ENCODE results near the gene UTS2.

DNA sequence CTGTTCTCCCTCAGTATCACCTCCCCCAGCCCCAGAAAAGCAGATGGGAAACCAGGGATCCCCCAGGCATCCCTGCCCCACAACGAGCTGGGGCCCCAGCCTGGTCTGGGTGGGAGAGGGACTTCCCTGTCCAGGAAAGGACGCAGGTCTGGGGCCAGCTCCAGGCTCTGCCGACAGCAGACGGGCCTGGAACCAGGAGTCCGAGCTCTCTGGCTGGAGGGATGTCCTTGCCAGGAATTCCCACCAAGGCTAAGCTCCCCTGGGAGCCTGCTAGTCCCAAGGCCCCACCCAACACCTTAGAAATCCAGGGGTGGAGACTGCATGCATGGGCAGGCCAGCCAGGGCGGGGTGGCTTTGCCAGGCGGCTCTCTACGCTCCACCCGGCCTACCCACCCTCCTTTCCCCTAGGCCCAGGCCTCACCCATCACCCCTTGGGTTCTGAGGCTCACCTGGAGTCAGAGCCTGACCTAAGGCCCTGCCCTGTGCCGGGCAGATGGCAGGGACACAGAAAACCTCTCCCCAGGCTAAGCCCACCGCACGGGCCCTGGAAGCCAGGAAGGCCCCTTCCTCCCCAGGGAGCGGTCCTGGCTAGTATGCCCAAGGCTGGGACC is 2.5 kb downstream of the PLEKHG5 start:
- PRO-cap: no peak

DNA sequence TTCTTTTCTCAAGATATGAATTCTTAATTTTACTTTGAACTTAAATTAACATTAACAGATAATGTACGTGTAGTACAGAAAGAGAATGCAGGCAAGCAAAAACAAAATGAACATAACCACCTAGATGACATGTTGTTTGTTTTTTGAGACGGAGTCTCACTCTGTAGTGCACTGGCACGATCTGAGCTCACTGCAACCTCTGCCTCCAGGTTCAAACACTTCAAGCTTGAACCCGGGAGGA is 2.6 kb upstream of the KLHL21 start:
- PRO-cap: no peak

GRCh38 chr1:6619645-6620760 is 4.7 kb upstream of the THAP3 start:
- PRO-cap: no peak

DNA sequence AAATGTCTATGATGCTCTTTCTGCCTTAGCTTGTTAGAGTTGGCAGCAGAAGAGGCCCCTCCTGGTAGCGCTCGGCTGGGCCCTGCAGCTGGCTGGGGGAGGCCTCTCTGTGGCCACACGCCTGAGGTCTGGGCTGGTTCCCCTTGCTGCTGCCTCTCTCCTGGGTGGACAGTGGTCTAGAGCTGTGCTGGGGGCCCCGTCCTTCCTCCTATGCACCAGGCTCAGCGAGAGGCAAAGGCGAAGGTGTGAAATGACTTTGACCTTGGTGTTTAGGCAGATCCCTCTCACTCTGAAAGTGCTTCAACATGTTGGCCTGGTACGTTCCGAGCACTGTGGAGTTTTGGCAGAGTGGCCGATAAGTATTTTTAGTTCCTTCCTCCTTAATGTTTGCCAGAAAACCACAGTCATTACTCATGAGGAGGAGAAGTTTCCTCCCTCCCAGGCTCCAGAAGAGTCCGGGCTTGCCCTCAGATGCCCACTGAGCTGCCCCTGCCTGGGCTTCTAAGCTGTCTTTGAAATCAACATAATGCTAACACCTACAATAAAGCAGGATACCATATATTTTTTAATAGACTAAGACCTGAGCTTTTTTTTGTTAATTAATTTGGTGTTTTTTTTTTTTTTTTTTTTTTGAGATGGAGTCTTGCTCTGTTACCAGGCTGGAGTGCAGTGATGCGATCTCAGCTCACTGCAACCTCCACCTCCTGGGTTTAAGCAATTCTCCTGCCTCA is 41.5 kb upstream of the CAMTA1 start:
- PRO-cap: no peak

DNA sequence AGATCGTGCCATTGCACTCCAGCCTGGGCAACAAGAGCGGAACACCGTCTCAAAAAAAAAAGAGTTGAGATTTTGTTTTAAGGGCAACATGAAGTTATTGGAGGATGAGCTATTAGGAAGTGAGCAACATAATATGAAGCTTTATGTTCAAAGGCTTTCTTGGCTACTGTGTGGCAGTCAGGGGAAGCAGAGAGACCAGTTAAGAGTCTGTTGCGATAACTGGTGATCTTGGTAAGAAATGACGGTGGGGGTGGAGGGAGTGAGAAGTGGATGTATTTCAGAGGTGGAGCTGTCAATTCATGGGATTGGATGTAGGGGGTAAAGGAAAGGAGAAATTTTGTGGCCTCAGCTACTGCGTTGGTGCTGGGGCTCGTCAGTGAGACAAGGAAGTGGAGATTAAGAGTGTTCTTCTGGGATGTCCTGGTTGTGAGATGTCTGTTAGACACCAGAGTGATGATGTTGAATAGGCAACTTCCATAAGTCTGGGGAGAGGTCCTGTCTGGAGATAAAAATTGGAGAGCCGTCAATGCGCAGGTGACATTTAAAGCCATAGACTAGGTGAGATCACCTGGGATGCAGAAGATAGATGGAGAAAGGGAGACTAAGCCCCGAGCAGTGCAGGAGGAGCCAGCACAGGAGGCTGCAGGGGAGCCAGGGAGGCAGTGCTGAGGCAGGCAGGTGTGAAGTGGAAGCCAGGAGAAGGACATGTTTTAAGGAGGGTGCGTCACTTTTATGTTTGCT is 55.1 kb downstream of the CAMTA1 start:
- PRO-cap: no peak

DNA sequence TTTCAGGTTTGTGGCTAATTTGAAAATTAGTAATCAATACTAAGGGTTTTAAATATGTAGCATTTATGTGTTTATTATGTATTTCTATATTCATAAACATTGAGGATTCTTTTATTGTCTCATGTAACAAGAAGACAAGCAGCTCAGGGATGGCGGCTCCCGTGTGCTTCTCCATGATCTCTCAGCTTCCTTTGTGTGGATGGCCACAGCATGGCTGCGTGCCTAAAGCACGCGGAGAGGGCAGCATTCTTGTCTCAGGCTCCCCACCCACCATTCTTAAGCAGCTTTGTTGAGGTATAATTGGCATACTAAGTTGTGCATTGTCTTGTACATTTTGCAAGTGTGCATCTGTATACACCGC is 81.5 kb downstream of the CAMTA1 start:
- PRO-cap: unidirectional peak, minus-strand start at position 197 of the sequence

DNA sequence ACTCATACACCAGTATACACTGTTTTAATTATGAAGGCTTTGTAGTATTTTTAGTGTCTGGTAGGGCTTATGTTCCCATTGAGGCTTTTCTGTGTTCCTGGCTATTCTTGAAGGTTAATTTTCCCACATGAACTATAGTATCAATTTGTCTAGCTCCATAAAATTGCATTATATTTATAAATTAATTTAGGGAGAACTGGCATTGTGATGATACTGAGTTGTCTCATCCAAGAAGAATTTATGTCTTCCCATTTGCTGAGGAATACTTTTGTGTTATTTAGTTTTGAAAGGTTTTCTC is 420.8 kb downstream of the CAMTA1 start:
- PRO-cap: no peak

DNA sequence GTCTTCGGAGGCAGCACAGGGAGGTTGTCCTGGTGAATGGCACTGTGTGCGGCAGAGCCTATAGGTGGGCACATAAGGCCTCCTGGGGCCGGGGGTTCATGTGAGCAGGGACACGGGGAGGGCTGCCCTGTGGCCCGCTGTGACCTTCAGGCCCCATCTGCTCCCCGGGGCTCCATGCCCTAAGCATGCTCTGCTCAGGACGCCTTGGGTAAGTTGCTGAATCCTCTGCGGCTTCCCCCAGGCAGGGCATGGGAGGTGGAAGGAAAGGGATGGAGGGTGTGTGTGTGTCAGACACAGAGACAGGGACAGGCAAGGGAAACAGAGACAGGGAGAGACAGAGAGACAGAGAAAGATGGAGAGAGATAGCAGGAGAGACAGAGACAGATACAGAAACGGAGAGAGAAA is 308.1 kb upstream of the VAMP3 start:
- PRO-cap: no peak

DNA sequence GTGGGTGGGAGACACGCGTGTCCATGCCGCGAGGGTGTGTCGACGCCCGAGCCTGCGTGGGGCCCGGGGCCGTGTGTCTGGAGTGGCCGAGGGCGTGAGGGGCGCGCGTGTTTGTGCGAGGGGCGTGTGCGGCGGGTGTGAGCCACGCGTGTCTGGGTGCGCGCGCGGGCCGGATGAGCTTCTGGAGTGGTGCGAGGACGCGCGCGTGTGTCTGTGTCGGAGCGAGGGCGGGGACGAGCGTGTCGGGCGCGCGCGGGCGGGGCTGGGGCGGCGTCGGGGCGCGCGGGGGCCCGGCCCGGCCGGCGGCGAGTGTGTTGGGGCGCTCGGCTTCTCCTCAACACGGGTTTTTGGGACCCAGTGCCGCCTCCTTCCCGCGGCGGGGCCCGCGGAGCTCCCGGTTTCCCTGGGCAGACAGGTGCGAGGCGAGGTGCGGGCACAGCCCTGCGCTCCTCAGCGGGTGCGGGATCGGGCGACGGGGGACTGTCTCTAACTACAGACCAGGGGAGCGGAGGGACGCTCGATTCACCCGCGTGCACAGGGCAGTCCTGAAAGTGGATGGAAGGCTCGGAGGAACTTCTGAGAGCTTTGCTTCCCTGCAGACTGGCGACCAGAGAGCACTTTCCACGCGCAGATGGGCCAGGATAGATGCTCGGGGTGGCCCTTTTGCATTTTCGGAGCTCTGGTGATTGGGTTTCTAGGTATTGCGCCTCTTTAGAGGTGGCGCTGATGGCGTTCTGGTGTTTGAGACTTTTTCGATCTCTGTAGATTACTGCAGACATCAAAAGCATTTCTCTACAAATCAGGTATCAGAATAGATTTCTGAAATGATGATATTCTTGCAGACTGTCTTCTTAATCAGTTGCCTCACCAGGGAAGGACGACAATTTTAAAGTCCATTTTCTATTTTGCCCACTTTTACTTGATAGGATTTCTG is 65.6 kb upstream of the VAMP3 start:
- PRO-cap: no peak

DNA sequence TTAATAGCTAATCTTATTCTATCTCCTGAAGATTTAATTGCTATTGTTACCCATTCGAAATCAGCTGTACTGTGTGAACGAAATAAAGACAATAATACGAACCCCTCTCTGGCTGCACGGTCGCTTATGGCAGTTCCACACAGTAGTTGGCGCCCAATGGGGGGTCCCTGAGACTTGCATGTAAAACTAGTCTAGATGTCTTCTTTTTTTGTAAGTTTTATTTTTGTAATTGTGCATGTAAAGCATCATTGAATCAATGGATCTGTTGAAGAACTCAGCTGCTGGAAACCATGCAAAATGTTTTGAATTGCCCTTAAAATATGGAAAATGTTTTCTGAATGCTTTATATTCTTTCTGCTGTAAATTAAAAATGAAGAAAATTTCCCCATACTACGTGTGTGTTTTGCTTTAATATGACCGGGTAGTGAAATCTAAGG is 1.8 kb upstream of the VAMP3 start:
- PRO-cap: no peak

- PRO-cap: no peak
Measured at GRCh38 chr1:7852753-7853258, at the start of gene UTS2. TSS of gene UTS2 (minus strand) at chr1:7853065.

GRCh38 chr1:8017533-8017999 is 8.5 kb downstream of the ERRFI1 start:
- PRO-cap: no peak

GRCh38 chr1:8018763-8019932 is 7.0 kb downstream of the ERRFI1 start:
- PRO-cap: no peak

DNA sequence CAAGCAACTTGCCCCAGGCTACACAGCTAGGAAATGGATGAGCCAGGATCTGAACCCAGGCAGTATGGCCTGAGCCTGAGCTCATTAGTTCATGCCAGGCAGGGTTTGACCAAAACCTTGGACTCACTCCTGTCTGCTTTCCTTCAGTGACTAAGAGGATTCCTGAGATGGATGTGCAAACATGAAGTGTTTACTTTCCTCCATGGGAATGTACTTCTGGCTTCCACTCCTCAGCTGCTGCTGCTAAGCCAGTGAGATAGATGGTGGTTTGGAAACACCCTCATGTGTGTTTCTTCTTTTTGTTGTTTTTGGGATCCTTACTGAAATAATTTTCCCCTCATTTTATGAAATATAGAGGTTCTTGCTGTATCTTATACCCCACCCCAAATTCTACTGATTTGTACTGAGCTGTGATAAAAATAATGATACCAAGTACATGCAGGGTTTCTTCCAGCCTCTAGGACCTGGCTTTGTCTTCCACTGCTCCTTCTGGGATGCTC is 35.2 kb upstream of the ERRFI1 start:
- PRO-cap: no peak

DNA sequence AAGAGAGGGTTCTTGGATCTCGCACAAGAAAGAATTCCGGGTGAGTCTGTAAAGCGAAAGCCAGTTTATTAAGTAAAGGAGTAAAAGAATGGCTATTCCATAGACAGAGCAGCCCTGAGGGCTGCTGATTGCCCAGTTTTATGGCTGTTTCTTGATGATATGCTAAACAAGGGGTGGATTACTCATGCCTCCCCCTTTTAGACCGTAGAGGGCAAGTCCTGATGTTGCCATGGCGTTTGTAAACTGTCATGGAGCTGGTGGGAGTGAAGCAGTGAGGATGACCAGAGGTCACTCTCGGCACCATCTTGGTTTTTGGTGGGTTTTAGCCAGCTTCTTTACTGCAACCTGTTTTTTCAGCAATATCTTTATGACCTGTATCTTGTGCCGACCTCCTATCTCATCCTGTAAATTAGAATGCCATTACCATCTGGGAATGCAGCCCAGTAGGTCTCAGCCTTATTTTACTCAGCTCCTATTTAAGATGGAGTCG is 96.6 kb upstream of the ERRFI1 start:
- PRO-cap: no peak

GRCh38 chr1:8169781-8170611 is 143.9 kb upstream of the ERRFI1 start:
- PRO-cap: no peak

GRCh38 chr1:8359775-8360830 is 42.2 kb downstream of the SLC45A1 start:
- PRO-cap: no peak

DNA sequence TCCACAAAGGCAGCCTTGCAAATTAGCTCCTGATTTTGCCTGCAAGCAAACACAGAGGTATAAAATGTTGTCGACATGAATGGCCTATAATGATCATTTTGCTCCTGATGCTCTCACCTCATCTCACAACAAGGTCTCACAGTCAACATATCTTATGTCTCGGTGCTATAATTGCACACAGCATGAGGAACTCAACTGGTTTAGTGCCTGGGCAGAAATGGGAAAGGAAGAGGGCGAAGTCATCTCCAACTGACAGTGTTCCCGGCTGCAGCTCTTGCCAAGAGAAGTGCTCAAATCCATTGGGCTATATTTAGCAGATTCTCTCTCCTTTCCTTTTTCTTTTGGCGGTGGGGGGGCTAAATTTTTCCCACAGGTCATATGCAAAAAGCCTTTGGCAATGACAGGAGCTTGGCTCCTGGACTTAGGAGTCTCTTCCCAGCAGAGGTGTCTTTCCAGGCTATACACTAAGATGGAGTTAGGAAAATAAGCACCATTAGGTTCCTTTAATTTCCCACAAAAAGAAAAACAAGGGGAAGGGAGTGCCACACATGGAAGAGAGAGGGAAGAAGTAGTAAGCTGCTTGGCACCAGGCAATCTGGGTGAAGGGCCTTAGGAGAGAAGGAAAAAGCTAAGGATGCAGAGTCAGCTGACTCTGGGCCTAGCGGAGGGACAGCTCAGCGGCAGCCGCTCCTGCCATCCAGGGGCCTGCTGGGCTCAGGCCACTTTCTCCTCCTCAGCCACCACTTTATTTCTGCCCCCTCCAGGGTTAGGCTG is 53.2 kb downstream of the SLC45A1 start:
- PRO-cap: no peak

DNA sequence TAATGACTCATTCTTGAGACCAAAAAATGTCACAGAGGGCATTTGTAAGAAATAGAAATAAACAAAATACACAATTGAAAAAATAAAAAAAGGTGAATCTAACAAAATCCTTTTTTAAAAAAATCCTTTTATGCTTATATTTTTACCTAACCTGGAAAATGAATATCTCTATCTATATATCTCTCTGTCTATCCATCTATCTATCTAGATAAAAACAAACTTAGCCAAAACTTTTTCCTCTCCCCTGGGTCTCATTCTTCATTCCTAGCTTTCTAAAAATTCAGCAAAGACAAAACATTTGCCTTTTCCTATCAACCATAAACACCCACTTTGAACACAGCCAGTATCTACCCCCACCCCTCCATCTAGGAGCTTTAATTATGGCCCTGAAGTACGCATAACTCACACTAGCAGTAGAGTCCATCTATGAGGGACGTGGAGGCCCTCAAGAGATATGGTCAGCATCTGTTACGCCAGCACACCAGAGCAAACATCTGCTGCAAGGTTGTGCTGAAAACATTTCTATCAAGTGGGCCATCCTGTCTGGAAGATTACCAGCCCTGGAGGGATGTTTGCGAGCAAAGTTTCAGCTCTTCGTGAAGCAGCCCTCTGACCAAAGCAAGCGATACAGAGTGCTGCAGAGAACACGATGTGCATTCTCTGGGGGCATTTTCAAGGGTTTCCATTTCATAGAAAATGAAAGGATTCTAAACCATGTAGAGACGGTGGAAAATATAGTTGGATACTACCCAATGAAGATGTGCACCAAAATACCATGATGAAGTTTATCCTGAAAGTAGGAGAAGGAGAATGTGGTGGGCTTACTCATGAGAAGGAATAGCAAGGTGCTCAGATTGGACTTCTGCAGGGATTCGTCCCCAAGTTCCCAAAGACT is 74.6 kb downstream of the SLC45A1 start:
- PRO-cap: no peak

GRCh38 chr1:8396664-8397541 is 79.0 kb downstream of the SLC45A1 start:
- PRO-cap: no peak

All from WTC11 (cell line).